Left colon (tissue), 1 donor: Measurements from ENCODE around the genes SPON1, RRAS2 and INSC.

GRCh38 chr11:13962126-13962963 is at the start of gene SPON1:
SPON1 (plus strand) TSS chr11:13962723.
- PRO-cap, result bidirectional peak, plus-strand start at chr11:13962323, minus-strand start at chr11:13962267; unidirectional peak, plus-strand start at chr11:13962323; unidirectional peak, plus-strand start at chr11:13962596

DNA sequence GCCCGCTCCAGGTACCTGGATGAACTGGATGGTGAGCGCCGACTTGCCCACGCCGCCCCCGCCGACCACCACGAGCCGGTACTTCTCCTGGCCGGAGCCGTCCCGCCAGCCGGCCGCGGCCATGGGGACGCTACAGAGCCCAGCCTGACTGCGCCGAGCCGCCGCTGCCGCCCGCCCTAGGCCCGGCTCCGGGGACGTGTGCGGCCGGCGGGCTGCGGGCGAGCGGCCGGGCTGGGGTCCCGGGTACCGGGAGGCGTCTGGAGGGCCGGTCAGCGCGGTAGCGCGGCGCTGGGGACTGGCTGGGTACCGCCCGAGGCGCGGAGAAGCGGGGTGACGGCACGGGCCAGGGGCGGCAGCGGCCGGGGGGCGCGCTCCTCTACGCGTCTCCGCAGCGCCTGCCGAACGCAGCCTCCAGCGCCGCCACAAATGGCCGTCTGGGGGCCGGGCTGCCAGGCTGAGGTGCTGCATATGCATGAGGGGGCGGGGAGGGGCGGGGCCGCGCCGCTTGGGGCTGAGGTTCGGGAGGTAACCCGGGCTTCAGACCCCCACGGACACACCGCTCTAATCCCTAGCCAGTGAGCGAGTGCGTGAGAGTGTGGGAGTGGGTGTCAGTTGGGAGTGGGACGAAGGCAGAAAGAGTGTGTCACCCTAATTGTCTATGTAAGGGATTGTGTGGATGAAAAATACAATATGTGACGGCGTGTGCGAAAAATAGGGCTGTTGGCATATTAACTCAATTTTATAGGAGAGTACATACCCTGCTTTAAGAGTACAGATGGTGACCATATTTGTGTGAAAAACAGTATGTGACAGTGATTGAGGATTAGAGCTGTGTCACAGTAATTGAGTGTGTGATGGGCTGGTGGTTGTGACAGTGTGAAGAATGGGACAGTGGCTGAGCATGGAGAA is at the start of gene RRAS2:
RRAS2 (minus strand) TSS at position 436 of the 909 bp plus-strand sequence.
- PRO-cap, result unidirectional peak, minus-strand start at position 297 of the sequence; unidirectional peak, minus-strand start at position 427 of the sequence

GRCh38 chr11:14539914-14540671 is 19.9 kb upstream of the PSMA1 start:
- PRO-cap, result no peak

DNA sequence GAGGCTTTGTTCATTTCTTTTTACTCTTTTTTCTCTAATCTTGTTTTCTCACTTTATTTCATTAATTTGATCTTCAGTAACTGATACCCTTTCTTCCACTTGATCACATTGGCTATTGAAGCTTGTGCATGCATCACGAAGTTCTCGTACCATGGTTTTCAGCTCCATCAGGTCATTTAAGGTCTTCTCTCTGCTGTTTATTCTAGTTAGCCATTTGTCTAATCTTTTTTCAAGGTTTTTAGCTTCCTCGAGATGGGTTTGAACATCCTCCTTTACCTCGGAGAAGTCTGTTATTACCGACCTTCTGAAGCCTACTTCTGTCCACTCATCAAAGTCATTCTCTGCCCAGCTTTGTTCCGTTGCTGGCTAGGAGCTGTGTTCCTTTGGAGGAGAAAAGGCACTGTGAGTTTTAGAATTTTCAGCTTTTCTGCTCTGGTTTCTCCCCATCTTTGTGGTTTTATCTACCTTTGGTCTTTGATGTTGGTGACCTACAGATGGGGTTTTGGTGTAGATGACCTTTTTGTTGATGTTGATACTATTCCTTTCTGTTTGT is 44.1 kb upstream of the PDE3B start:
- PRO-cap, result no peak

GRCh38 chr11:14668716-14669345 is 25.2 kb downstream of the PDE3B start:
- PRO-cap, result no peak

DNA sequence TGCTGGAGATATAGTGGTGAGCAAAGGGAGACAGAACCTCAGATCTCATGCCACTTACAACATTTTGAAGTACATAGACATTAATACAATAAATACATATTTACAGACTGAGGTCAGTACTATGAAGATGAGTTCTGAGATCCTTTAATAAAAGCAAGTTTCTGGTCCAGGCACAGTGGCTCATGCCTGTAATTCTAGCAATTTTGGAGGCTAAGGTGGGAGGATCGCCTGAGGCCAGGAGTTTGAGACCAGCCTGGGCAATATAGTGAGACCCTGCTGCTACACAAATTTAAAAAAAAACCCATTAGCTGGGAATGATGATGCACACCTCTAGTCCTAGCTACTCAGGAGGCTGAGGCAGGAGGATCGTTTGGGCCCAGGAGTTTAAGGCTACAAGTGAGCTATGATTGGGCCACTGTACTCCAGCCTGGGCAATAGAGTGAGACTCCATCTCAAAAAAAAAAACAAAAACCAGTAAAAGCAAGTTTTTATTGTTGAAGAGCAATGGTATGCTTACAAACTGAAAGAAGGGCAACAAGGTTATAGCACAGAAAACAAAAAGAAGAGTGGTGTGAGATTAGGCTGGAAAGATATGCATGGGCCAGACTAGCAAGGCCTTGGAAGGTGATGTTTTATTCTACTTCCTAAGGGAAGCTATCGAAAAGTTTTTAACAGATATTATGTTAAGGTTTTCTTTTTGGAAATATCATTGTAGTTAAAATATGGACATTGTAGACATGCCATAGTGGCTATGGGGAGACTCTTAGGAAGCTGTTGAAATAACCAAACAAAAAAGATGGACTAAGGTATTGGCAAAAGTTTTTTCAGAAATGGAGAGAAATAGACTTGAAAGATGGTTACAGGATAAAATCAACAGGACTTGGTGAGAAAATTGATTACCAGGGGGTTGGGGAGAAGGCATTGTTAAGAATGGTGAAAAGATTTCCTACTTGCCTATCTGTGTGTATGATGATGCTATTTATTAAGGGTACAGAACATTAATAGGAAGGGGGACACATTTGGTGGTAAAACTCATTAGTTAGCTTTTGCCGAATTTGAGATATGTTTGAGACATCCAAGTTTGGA is 80.0 kb downstream of the PDE3B start:
- PRO-cap, result no peak

- PRO-cap, result no peak
These were observed 3.0 kb upstream of the CYP2R1 start for GRCh38 chr11:14895004-14895414.

GRCh38 chr11:14974102-14974502 is 2.0 kb upstream of the CALCA start:
- PRO-cap, result unidirectional peak, minus-strand start at chr11:14974297

DNA sequence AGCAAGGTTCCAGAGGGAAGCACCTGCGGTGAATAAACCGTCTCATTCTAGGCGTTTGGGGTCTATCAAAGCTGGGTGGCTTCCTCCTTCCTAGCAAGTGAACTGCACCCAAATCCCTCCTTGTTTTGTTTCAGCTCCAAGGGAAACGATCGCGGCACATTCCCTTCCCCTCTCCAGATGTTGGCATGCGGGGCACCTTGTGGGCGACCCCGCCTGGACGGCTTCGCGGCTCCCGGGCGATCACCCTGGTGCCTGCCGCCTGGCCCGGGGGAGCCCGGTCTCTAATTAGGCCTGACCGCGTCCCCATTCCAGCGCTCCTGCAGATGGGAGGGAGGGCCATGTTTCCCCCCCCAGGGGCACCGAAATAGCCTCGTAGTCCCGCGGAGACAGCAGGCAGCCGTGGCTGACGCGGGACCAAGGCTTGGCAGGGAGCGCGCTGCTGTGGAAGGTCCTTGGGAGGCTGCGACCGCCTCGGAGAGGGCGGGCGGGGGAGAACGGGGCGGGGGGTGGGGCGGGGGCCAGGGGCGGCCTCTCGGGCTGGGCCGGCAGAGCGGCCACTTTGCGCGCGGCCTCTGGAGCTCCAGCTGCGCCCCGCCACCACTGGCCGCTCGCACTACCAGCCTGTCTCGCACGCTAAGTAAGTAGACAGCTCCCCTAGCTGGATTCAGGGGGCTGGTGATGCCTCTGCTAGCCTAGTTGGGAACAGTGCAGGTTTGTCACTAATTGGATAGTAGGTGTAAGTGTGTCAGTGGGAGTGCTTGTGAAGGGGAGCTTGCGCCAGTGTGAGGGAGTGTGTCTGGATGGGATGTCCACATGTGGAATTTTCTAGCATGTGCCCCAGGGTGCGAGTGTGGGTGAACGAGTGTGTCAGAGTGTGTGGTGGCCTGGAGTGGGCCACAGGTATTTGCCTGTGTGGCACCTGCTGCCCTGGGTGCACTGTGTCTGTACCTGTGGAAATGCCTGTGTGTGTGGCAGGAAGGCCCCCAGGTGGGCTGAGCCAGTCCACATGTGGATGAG is at the start of gene INSC:
INSC (plus strand) TSS at position 557 of the 1,017 bp plus-strand sequence.
- PRO-cap, result bidirectional peak, plus-strand start at position 557 of the sequence, minus-strand start at position 423 of the sequence

GRCh38 chr11:15145573-15145914 is 30.8 kb downstream of the INSC start:
- PRO-cap, result unidirectional peak, plus-strand start at chr11:15145828

GRCh38 chr11:15433875-15434284 is 319.2 kb downstream of the INSC start:
- PRO-cap, result unidirectional peak, minus-strand start at chr11:15433983

DNA sequence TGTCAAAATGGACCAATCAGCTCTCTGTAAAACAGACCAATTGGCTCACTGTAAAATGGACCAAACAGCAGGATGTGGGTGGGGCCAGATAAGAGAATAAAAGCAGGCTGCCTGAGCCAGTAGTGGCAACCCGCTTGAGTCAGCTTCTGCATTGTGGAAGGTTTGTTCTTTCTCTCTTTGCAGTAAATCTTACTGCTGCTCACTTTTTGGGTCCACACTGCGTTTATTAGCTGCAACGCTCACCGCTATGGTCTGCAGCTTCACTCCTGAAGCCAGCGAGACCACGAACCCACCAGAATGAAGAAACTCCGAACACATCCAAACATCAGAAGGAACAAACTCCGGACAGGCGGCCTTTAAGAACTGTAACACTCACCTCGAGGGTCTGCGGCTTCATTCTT is 447.0 kb downstream of the INSC start:
- PRO-cap, result no peak

DNA sequence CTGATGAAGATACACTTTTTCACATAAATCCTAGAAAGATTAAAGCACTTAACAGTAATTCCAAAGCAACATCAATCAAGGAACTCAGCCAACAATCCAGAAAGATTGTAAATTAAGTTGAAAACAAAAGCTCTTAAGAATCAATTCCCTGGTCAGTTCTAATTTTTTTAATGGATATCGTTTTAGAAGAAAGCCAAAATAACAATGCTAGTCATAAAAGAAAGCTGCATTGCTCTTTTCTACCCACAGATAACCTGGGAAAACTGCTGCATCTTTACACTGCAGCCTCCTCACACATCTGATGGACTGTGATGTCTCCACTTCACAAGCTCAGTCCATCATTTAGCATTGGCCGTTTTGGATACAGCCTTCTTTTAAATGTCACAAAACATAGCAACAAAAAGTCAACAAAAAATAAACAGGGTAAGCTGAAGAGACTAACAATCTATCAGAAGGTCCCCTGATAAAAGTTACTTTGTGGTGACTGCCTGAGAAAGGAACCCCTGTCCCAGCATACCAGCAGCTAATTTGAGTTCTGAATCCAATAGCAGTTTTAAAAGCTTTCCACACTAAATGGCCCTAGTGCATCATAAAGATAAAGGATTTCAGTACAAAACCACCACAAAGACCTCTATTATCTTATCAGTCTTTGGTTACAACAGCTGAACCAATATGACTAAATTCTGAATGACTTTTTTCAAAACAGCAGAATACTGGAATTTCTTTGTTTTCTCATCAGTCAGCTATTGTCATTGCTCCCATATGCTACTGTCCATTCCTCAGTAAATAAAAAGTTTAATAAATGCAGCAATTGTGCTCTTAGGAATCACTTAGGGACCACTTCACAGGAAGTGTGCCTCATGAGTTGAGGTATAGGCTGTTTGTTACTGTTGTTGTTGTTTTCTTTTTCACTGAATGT is 162.5 kb downstream of the SOX6 start:
- PRO-cap, result no peak

- PRO-cap, result no peak
These were observed 58.9 kb downstream of the SOX6 start for GRCh38 chr11:16297445-16297874.

DNA sequence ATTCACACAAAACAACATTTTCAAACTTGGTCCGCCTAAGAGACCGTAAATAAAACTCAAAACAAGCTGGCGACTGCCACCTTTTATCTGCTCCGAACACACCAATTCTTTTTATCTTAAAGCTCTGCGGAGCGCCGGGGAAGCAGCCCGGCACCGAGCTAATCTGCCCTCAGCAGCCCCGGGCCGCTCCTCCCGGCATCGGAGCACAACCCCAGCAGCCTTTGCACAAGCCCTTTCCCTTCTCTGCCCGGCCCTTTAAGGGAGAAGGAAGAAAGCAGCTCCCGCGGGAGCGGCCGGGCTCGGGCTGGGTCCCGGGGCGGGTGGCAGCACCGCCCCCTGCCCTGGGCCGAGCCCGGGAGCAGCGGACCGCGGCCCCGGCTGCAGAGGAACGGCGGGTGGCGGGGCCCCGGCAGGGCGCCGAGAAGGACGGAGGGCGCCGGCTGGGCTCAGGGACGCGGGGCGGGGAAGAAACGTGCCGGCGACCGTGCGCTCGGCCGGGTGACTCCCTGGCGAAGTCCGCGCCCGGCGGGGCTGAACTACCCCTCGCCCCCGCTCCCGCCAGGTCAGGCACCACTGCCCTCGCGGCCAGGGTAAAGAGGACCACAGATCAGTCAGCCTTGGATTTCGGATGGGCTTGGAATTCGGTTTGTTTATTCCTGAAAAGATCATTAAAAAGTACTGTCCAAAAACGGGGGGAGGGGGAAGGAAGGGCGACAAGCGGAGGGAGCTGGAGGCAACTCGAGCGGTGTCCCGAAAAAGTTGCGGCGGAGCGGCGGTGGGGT is 133.5 kb upstream of the C11orf58 start:
- PRO-cap, result bidirectional peak, plus-strand start at position 383 of the sequence, minus-strand start at position 245 of the sequence

- PRO-cap, result no peak
These were observed 87.8 kb downstream of the C11orf58 start for GRCh38 chr11:16826136-16826819.

- PRO-cap, result no peak
These were observed 133.0 kb downstream of the PLEKHA7 start for GRCh38 chr11:16881056-16881833.

GRCh38 chr11:16920460-16921041 is 93.7 kb downstream of the PLEKHA7 start:
- PRO-cap, result unidirectional peak, minus-strand start at chr11:16920805

- PRO-cap, result bidirectional peak, plus-strand start at chr11:16997894, minus-strand start at chr11:16997802
These were observed 16.8 kb downstream of the PLEKHA7 start for GRCh38 chr11:16997037-16998184.

GRCh38 chr11:17388978-17389905 is 783 bp upstream of the KCNJ11 start:
- PRO-cap, result bidirectional peak, plus-strand start at chr11:17389482, minus-strand start at chr11:17389343